Measurements from ENCODE around the genes TAMALIN and KRT6B.

GRCh38 chr12:51848259-51848573, 302 bp downstream of the FIGNL2 start:
- RRBS, result 1% methylated on average over 30 of the region's 38 CpGs
CAGE:
- cytosol, long polyA plus RNA, result no peak
- long polyA plus RNA, result no peak
- nucleus, long polyA plus RNA, result no peak

DNA sequence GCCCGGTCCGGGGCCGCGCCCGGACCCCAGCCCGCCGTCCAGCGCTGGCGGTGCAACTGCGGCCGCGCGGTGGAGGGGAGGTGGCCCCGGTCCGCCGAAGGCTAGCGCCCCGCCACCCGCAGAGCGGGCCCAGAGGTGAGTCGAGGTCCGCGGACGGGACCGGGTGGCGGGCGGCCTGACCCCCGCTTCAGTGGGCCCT, 156 bp downstream of the ACVRL1 start:
- RRBS, result 39% methylated on average over 20 of the region's 28 CpGs
CAGE:
- cytosol, long polyA plus RNA, result no peak
- long polyA plus RNA, result no peak
- nucleus, long polyA plus RNA, result no peak

DNA sequence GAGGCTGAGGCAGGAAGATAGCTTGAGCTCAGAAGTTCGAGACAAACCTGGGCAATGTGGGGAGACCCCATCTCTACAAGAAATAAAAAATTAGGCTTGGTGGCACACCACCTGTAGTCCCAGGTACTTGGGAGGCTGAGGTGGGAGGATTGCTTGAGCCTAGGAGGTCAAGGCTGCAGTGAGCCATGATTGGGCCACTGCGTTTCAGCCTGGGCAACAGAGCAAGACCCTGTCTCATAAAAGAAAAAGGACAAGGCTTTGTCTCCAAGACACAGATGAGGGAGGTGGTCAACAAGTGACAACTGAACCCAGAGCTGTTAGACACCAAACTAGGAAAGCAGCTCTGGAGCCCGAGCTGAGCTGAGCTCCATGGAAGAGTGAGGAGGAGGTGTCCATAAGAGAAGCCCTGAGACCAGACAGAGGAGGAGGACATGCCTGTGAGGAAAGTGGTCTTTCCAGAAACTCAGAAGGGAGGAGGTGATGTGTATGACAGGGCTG, 14.4 kb upstream of the TAMALIN start:
- RRBS, result no CpG with 5 or more reads among the region's 3 CpGs
CAGE:
- cytosol, long polyA plus RNA, result no peak
- long polyA plus RNA, result no peak
- nucleus, long polyA plus RNA, result no peak

DNA sequence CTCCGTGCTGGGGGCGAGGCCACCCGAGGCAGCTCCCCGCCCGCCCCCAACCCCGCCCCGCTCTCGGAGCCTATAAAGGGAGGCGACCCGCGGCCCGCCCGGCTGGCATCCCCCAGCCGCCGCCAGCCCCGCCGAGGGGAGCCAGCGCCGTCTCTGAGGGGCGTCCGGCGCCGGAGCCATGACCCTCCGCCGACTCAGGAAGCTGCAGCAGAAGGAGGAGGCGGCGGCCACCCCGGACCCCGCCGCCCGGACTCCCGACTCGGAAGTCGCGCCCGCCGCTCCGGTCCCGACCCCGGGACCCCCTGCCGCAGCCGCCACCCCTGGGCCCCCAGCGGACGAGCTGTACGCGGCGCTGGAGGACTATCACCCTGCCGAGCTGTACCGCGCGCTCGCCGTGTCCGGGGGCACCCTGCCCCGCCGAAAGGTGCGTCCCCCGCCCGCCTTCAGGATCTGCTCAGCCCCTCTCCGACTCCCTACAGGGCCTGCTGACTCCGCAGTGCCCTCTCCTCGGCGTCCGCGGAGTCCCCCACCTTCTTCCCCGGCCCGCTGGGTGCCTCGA, at the start of gene TAMALIN:
Gene TAMALIN, plus strand, starts transcription at position 105 of the 559 bp plus-strand sequence.
- RRBS, result under 1% methylated on average over 25 of the region's 68 CpGs
CAGE:
- cytosol, long polyA plus RNA, result no peak
- long polyA plus RNA, result no peak
- nucleus, long polyA plus RNA, result no peak

DNA sequence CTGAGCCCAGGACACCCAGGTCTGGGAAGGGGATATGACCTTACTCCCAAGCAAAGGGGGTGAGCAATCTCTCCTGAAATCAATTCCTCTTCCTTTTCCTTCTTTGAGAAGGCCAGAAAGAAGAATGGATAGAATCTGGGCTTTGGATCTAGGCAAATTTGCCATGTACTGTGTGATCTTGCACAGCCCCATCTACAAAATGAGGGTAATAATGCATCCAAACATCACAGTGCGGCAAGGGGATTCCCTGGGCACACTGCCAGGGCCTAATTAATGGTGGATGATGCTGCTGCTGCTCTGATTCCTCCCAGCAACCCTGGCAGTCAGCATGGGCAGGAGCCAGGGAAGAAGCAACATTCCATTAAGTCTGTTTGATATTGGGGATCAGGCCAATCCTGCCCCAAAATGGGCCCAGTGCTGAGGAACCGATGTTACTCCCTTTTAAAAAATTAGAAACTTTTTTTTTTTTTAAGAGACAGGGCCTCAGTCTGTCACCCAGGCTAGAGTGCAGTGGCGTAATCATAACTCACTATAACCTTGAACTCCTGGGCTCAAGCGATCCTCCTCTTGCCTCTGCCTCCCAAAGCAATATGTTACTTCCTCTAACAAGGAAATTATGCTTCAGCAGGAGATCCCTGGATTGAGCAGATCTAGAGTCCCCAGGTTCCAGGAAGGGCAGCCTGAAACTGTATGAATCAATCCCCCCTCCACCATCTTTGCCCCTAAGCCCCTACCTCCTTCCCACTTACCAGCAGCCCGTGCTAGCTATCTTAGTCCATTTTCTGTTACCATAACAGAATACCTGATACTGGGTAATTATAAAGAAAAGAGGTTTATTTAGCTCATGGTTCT, 4.6 kb downstream of the TAMALIN start:
- RRBS, result no CpG with 5 or more reads among the region's 5 CpGs
CAGE:
- cytosol, long polyA plus RNA, result no peak
- long polyA plus RNA, result no peak
- nucleus, long polyA plus RNA, result no peak

DNA sequence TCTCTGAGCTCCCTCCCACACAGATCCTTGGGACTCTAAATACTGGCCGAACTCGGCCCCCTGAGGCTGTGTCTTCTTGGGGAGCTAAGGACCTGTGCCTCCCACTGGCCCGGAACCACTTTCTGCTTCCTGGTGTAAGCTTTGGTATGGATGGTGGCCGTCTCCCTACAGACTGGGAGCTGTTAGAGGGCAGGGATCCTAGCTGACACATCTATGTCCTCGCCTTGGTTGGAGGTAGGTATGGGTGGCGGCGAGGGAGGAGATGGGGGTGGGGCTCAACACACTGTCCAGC, 15.9 kb downstream of the TAMALIN start:
- RRBS, result no CpG with 5 or more reads among the region's 7 CpGs
CAGE:
- cytosol, long polyA plus RNA, result no peak
- long polyA plus RNA, result no peak
- nucleus, long polyA plus RNA, result no peak

- RRBS, result no CpG with 5 or more reads among the region's 6 CpGs
CAGE:
- cytosol, long polyA plus RNA, result no peak
- long polyA plus RNA, result no peak
- nucleus, long polyA plus RNA, result no peak
Measured at GRCh38 chr12:52026197-52026723, 19.5 kb downstream of the TAMALIN start.

DNA sequence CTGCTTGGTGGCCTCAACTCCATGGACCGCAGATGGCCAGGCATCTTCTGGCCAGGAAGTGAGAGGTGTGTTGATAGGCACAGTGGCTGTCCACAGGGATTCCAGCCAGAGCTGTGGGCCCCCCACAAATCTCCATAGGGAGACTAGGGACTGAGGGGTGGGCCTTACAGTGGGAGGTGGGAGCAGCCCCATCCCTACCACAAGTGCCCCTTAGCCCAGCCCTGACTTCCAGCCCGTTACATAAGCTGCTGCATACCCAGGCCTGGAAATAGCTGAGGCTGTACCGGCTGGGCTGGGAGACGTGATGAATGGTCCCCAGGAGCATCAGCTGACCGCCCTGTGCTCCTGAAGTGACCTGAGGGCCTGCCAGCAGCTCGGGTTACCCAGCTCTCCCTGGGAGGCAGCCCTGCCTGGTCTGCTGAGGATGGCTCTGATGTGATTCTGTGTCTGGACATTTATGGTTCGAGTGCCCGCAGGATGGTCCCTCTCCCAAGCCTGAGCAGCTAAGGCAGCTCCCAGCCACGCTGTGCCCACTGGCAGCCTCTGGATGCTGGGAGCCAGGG, 20.3 kb downstream of the TAMALIN start:
- RRBS, result no CpG with 5 or more reads among the region's 9 CpGs
CAGE:
- cytosol, long polyA plus RNA, result no peak
- long polyA plus RNA, result no peak
- nucleus, long polyA plus RNA, result no peak

GRCh38 chr12:52042581-52043055, 8.6 kb upstream of the NR4A1 start:
- RRBS, result no CpG with 5 or more reads among the region's 5 CpGs
CAGE:
- cytosol, long polyA plus RNA, result no peak
- long polyA plus RNA, result no peak
- nucleus, long polyA plus RNA, result no peak

GRCh38 chr12:52052853-52053116, 1.5 kb downstream of the NR4A1 start:
- RRBS, result no CpG with 5 or more reads among the region's 1 CpG
CAGE:
- cytosol, long polyA plus RNA, result no peak
- long polyA plus RNA, result no peak
- nucleus, long polyA plus RNA, result no peak

DNA sequence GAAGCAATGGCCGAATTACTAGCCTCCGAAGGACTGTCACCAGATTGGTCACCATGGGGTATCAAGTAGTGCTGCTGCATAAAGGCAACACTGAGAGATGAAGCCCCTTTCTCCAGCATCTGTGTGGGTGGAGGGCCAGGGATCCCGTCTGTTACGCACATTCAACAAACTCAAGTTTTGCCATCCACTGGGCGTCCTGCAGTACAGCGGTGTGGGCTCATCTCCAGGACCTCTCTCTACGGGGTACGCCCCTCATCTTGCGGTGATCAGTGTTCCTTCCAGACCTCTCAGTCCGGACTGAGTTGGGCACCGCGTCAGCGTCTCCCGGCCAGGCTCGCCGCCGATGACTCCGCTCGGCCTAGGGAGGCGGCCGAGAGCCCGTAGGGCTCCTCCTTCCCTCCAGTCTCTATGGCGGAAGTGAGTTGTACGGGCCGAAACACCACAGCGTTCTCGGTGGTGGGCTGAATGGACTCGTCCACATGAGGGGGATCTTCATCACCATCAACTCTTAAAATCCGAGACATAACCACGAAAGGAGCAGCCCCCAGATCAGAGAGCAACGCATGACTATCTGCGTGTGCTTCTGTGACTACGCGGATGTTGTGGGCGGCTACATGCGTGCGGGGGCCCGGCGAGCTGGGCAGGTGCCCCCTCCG, 378 bp upstream of the ATG101 start:
- RRBS, result no CpG with 5 or more reads among the region's 40 CpGs
CAGE:
- cytosol, long polyA plus RNA, result no peak
- long polyA plus RNA, result no peak
- nucleus, long polyA plus RNA, result no peak

- RRBS, result no CpG with 5 or more reads among the region's 4 CpGs
CAGE:
- cytosol, long polyA plus RNA, result no peak
- long polyA plus RNA, result no peak
- nucleus, long polyA plus RNA, result no peak
Measured at GRCh38 chr12:52115748-52115978, 36.2 kb downstream of the SMIM41 start.

DNA sequence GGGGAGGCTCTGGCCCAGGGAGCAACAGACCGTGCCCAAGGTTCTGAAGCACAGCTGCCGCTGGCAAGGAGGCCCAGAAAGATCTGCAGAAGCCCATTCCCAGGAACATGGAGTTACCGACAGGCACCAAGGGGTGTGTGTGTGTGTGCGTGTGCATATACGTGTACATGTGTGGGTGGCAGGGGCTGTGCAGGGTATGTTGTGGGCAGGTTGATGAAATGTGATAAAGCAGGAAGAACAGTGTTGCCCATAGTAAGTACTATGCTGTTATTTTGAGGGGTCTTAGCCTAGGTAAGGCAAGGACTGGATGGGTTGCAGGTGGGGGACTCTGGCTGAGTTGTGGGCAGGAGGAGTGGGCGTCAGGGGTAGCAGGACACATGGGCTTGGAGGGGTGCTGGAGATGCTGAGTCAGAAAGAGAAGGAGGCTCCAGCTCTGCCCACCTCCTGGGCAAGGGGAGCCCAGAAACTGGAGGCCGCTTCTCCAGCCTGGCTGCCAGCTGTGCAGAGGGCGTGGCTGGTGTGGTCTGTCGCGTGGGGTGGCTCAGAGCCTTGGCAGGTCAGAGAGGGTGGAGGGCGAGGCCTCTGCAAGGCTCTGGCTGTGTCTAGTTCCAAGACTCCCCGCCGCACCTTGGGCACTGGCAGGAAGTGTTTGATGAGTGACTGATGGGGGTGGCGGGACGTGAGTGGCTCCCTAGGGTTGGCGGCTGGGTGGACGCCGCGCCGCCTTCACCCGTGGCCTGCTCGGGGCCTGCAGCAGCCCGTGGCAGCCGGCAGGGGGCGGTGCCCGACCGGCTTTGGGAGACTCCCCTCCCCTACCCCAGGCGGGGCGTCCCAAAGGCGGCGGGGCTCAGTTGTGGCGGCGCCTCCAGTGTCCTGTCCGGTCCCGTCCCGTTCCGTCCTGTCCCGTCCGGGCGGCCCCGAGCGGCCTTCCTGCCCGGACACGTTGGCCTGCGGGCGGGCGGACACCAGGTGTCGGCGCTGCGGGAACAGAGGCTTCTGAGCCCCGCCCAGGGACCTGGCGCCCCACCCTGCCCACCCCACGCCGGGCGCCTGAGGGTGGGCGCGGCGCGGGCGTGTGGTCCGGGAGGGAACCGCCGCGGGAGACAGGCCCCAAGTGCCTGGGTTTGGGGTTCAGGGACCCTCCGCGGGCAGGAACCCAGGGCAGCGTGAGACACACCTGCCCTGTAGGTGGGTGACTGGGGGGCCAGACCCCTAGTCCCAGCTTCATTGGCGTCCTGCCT, 39.9 kb downstream of the KRT80 start:
- RRBS, result 15% methylated on average over 13 of the region's 68 CpGs
CAGE:
- cytosol, long polyA plus RNA, result no peak
- long polyA plus RNA, result no peak
- nucleus, long polyA plus RNA, result no peak

- RRBS, result no CpG with 5 or more reads among the region's 10 CpGs
CAGE:
- cytosol, long polyA plus RNA, result no peak
- long polyA plus RNA, result no peak
- nucleus, long polyA plus RNA, result no peak
Measured at GRCh38 chr12:52241250-52241718, 8.2 kb downstream of the KRT7 start.

GRCh38 chr12:52249863-52250865, 17.1 kb downstream of the KRT7 start:
- RRBS, result 2% methylated on average over 4 of the region's 50 CpGs
CAGE:
- cytosol, long polyA plus RNA, result no peak
- long polyA plus RNA, result no peak
- nucleus, long polyA plus RNA, result no peak

- RRBS, result no CpG with 5 or more reads among the region's 8 CpGs
CAGE:
- cytosol, long polyA plus RNA, result no peak
- long polyA plus RNA, result no peak
- nucleus, long polyA plus RNA, result no peak
Measured at GRCh38 chr12:52452029-52452682, at the start of gene KRT6B. TSS of gene KRT6B (minus strand) at chr12:52452146.

DNA sequence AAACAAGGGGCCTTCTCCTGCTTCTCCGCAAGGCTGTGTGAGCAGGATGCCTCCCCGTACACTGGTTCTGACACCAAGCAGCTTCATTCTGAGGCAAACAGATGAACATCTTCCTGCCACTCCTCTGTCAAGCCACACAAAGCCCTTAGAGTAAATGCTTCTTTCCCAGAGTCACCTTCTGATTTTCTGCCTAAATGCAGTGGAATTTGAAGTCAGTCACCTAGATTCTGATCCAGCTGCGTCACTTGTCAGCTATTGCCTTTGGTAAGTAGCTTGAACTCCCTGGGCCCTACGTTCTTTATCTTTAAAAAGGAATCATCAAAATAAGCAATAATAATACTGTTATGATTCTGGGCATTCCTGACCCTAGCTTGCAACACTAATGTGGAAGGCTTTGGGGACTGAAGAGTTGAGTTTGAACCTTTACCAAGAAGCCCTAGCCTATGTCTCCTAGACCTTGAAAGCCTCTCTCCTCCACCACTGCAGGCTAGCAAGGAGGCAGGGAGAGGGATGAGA, 5.7 kb downstream of the KRT73 start:
- RRBS, result no CpG with 5 or more reads among the region's 4 CpGs
CAGE:
- cytosol, long polyA plus RNA, result no peak
- long polyA plus RNA, result no peak
- nucleus, long polyA plus RNA, result no peak

DNA sequence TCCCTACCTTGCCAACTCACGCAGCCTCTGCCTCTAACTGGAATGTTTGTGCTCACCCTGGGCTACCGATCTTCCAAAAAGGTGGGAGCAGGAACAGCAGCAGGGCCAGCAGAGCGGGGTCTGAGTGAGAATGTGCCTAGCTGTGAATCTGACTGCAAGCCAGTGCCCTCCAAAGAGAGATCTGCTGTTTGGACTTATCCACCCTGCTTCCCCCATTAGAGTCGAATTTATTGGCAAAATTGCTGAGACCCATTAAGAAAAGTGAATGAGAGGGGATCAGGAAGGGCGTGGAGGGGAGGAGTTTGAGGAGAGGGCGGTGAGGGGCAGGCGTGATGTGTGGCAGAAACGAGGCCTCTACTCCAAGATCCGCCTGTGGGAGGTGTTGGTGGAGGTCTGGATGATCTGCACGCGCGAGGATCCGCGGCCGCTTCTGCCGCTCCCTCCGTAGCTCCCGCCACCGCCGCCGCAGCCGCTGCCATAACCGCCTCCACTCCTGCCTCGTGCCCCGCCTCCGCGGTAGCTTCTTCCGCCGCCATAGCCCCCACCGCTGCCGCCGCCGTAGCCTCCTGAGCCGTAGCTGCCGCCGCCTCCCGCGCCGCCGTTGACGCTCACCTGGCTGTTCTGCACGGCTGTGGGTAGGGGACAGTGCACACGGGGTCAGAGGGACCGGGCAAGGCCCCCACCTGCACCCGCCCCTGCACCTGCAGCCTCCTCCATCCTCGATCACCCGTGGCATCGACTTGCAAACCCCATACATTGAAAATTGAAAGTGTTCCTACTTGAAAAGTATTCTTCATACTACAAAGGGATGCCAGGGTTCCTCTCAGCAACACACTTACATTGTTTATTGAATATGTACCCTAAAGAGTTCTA, 10.8 kb upstream of the KRT1 start:
- RRBS, result no CpG with 5 or more reads among the region's 48 CpGs
CAGE:
- cytosol, long polyA plus RNA, result no peak
- long polyA plus RNA, result no peak
- nucleus, long polyA plus RNA, result no peak

DNA sequence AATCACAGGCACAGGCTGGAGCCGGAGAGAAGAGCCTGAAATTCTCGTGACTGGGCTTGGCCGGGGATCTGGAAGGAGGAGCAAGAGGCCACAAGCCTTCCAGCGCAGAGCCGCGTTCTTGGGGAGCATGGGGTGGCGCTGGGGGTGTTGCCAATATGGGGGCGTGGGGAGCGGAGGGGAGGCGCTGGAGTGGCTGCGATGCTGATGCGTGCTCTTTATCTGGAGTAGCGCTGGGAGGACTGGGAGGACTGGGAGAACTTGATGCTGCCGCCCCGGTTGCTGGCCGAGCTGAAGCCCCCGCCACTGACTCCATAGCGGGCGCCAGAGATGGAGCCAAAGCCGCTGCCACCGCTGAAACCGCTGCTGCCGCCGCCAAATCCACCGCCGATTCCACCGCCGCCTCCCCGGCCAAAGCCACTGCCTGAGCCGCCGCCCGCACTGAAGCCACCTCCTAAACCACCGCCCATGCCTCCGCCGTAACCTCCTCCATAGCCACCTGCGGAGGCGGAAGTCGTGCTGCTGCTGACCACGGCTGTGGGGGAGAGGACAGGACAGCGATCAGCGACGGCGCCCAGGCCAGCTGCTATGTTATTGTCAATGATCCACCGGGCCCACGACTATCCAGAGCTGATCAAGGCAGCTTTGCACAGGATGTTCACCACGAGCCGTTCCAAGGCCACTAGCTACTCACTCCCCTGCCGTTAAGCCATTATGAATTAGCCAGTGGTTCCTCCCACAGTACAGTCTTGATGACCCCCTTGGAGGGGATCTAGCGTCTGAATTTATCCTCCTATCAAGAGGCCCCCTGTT, 5.9 kb downstream of the KRT3 start:
- RRBS, result 92% methylated on average over 1 of the region's 49 CpGs
CAGE:
- cytosol, long polyA plus RNA, result no peak
- long polyA plus RNA, result no peak
- nucleus, long polyA plus RNA, result no peak

GRCh38 chr12:52847701-52848277, 1.0 kb downstream of the KRT78 start:
- RRBS, result no CpG with 5 or more reads among the region's 9 CpGs
CAGE:
- cytosol, long polyA plus RNA, result no peak
- long polyA plus RNA, result no peak
- nucleus, long polyA plus RNA, result no peak